AG04450 (cell line): ENCODE results near the gene PRMT5.

- CAGE, long polyA plus RNA, result no peak
- RRBS, result no CpG with 5 or more reads among the region's 3 CpGs
Observed at GRCh38 chr14:21209237-21209806, 53.5 kb upstream of the OR5AU1 start.

- CAGE, long polyA plus RNA, result no peak
- RRBS, result no CpG with 5 or more reads among the region's 35 CpGs
Observed at GRCh38 chr14:21268206-21269180, 749 bp downstream of the HNRNPC start.

- CAGE, long polyA plus RNA, result no peak
- RRBS, result no CpG with 5 or more reads among the region's 11 CpGs
Observed at GRCh38 chr14:21307955-21308888, 28.3 kb downstream of the RPGRIP1 start.

DNA sequence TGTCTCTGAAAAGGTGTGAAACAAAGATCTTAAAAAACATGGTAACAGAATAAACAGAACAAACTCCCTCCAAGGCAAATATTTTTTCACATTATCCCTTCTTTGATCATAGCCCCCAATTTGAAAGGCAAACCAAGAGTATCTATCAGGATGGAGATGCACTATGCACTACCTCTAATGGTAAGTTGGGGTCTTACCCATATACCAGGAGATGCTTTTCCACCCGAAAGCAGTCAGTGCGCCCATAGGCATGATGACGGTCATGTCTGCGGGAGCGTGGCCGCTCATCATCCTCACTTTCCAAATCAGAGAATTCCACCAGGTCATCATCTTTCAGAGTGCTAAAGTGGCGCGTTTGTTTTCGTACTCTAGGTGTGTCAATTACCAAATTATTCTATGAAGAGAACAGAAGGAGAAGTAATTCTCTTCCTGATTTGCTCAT, 16.9 kb upstream of the SUPT16H start:
- CAGE, long polyA plus RNA, result no peak
- RRBS, result no CpG with 5 or more reads among the region's 9 CpGs

- CAGE, long polyA plus RNA, result no peak
- RRBS, result no CpG with 5 or more reads among the region's 5 CpGs
Observed at GRCh38 chr14:21409751-21410236, 26.0 kb upstream of the SUPT16H start.

- CAGE, long polyA plus RNA, result no peak
- RRBS, result no CpG with 5 or more reads among the region's 1 CpG
Observed at GRCh38 chr14:21501120-21501526, 10.0 kb downstream of the METTL3 start.

DNA sequence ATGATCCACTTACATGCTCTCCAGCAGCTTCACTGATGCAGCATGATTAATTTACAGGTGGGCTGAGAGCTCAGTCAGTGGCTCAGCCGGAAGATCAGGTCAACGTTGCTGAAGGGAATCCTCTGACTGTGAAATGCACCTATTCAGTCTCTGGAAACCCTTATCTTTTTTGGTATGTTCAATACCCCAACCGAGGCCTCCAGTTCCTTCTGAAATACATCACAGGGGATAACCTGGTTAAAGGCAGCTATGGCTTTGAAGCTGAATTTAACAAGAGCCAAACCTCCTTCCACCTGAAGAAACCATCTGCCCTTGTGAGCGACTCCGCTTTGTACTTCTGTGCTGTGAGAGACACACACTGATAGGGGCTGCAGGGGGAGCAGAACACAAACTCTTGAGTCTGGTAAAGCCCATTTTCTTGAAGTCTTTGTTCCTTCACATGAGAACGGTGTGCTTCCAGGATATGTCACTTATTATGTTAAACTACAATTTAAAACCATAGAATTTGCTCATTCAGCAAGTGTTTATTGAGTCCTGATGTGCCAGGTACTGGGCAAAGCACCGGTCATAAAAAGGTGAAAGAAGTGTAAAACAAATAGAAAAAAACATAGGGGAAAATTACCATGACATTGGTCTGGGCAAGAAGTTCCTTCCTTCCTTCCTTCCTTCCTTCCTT, 50.5 kb upstream of the OR4E1 start:
- CAGE, long polyA plus RNA, result no peak
- RRBS, result no CpG with 5 or more reads among the region's 7 CpGs

GRCh38 chr14:21894253-21894537, 220.6 kb upstream of the OR4E1 start:
- CAGE, long polyA plus RNA, result no peak
- RRBS, result no CpG with 5 or more reads among the region's 4 CpGs

DNA sequence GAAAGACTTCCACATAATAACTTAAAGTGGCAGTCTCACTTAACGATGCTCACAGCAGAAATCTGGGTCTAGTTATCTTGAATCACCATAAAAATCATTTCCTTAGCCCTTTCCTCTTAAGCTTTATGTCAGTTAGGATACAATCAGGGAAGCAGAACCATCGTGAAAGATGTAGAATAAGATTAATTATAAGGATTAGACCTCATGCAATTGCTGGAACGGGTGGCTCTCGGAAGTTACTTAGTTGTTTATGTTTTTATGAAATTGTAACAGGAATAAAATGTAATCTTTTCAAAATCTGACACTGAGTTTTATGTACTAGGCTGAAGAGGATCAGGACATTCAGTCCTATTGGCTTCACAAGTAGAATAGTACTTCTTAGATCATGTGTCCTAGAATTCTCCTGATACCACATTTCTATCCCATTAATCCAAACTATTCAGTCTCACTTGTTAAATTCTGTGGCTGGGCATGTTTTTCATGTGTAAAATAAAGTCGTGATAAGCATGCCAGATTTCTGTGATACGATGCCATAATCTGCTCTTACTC, 423.4 kb upstream of the OR4E1 start:
- CAGE, long polyA plus RNA, result no peak
- RRBS, result no CpG with 5 or more reads among the region's 6 CpGs

DNA sequence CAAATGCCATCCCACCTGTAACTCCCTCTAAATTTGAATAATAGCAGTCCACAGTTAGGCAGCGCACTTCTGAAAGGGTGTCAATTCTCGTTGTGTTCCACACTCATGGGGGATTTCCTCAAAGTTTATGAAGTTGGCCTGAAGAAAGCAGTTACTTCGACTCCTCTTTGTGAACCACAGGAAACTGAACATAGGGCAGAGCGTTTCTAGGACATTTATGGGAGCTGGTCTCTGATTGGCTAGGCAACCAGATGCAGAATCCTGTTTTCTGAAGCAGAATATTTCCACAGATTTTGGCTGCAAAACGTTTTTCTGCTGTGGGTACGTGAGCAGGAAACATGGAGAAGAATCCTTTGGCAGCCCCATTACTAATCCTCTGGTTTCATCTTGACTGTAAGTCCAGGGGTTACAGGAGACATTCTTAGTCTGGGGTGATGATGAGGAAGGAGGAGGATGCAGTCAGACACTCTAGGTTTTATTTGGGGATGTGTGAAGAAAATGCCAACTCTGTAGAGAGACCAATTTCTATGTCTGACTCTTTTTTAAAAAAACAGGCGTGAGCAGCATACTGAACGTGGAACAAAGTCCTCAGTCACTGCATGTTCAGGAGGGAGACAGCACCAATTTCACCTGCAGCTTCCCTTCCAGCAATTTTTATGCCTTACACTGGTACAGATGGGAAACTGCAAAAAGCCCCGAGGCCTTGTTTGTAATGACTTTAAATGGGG, 431.6 kb upstream of the OR4E1 start:
- CAGE, long polyA plus RNA, result no peak
- RRBS, result no CpG with 5 or more reads among the region's 9 CpGs

- CAGE, long polyA plus RNA, result no peak
- RRBS, result no CpG with 5 or more reads among the region's 2 CpGs
Observed at GRCh38 chr14:22168306-22168604, 420.8 kb downstream of the DAD1 start.

- CAGE, long polyA plus RNA, result no peak
- RRBS, result no CpG with 5 or more reads among the region's 4 CpGs
Observed at GRCh38 chr14:22178126-22178788, 410.8 kb downstream of the DAD1 start.

- CAGE, long polyA plus RNA, result no peak
- RRBS, result no CpG with 5 or more reads among the region's 7 CpGs
Observed at GRCh38 chr14:22226490-22226839, 362.6 kb downstream of the DAD1 start.

- CAGE, long polyA plus RNA, result no peak
- RRBS, result no CpG with 5 or more reads among the region's 5 CpGs
Observed at GRCh38 chr14:22518042-22518649, 70.9 kb downstream of the DAD1 start.

DNA sequence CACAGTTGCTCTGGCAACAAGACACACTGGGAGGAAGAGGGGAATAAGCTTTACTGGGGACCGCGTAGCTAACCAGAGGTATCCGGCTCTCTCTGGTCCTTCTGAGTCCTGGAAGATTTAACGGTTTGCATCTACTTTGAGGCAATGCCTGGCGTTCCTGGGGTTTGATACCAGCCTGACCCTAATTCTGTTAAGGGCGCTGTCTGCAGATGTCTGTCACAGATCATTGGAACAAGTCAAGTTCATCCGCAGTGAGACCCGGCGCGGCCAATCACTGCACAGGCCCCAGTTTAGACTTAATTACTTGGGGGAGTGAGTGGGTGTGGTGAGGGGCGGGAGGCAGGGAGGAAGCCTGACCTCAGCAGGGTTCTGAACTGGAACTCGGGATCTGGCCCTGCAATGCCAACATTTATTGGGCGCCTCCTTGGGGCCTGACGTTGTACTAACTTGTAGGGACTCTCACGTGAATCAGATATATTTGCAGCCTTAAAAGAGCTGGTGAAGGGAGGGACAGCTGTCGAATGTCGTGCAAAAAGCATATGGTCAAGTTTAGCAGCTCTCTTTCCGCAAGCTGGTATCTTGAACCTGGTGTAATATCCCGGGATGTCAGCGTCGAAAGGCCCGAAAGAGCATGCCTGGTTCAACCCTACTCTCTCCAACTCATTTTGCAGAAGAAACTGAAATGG, 575 bp upstream of the DAD1 start:
- CAGE, long polyA plus RNA, result no peak
- RRBS, result no CpG with 5 or more reads among the region's 22 CpGs

DNA sequence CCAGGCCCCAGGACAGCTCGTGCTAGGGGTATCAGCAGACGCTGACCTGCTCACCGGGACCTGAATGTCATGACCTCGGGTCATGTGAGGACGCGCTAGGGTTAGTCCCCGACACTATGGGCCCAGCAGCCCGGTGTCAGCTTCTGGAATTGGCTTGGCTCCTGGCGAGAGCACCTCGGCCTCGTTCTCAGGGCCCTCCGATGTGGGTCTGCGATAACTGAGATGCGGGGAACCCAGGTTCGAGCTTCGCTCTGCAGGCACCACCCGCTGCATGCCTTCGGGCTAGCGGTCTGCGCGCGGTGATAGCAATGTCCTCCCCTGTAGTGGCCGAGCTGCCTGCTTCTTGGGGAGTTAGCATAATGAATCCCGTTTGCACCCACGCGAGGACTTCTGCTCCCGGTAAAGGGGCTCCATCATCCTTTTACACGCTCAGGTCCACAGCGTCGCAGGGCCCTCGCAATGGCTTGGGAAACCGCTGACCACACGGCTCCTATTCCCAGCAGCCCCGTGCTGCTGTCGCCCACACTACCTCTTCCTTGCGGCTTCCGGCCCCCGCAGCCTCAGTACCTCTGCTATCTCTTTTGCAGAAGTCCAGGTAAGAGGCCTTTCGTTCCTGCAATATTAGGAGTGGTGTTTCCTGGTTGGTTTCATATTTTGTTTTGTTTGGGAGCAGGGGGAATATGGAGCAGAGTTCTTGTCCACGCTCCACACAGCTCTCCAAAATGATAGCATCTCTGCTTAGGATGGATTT, 502 bp downstream of the OXA1L start:
- CAGE, long polyA plus RNA, result no peak
- RRBS, result 3% methylated on average over 5 of the region's 40 CpGs

GRCh38 chr14:22777017-22777435, 10.5 kb downstream of the OXA1L start:
- CAGE, long polyA plus RNA, result no peak
- RRBS, result no CpG with 5 or more reads among the region's 2 CpGs

DNA sequence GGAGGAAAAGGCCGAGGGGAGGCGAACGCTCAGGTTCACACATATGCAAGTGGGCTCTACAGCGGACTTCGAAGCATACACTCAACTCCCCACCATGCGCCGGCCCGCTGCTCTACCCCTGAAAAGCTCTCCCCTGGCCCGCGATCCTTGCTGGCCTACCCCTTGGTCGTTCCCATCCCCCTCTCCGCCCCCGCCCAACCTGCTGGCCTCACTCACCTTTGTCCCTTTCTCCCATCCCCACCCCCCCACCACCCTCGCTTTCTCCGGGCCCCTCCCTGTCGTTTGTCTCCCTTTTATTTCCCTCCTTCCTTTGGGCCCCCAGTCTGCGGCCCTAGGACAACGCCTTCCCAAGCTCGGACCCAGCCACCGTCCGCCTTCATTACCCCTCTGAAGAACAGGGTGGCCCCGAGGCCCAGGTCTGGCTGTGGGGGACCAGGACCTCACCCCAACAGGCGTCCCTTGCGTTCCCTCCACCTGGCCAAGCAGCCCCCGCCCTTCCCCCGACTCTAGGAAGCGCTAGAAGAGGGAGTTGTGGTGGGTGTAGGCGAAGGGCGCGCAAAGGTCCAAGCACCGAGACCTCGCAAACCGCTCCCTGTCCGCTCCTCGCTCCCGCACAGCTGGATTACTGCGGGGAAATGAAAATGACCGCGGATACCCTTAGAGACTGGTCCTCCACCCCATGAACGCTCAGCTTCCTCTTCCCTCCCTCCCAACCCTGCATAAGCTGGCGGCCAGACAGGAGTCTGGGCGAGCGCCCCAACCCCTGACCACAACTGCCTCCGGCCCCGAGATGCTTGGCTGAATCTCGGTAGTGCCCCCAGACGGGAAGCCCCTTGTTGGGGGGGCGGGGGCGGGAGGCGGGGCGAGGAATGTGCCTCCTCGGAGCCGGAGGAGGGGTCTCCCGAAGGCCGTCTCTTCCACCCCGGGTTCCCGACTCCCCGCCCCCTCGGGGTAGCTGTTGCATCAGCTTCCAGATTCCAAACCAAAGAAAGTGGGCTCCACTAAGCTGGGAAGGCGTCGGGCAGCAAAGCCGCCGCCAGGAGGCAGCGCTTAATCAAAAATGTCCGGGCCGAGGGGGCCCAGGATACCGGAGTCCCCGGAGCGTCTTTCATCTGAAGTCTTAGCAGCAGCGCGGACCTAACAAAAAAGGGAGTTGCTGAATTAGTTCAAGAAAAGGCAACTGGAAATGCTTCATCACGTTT, 7.1 kb upstream of the SLC7A7 start:
- CAGE, long polyA plus RNA, result no peak
- RRBS, result no CpG with 5 or more reads among the region's 72 CpGs

DNA sequence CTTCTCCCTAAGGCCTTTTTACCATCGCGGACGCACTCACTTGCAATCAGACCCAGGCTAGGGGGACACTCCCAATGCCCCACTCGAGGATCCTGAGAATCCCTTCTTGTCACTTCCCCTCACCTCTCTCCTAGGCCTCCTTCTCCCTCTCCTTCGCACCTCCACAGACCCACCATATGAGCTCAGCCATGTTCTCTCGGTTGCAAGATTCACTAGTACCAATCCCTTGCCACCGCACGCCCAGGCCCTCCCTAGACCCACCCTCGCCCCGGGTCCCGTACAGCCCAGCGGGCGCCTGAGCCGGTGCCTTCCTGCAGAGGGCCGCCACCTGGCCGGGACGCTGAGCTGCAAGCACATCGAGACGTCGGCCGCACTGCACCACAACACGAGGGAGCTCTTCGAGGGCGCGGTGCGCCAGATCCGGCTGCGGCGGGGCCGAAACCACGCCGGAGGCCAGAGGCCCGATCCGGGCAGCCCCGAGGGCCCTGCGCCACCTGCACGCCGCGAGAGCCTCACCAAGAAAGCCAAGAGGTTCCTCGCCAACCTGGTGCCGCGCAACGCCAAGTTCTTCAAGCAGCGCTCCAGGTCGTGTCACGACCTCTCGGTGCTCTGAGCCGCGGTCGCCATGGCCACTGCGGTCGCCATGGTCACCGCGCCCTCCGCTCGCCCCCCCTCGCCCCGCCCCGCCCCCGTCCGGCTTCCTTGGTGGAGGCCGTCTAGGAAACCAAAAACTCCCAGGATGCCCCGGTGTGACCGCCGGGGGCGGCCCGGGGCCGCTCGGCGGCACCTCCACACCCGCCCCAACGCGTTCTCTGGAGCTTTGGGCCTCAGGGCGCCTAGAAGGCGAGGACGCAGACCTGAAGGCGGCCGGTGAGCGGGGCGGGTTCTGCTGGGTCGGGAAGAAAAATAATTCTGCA, 3.5 kb downstream of the REM2 start:
- CAGE, long polyA plus RNA, result no peak
- RRBS, result 6% methylated on average over 20 of the region's 81 CpGs

GRCh38 chr14:22928804-22930070, at the start of gene PRMT5:
Gene PRMT5 (minus strand): TSS chr14:22929376.
- CAGE, long polyA plus RNA, result start-site peak on the minus strand at chr14:22929362-22929382, 237 and 373 reads in 2 replicates
- RRBS, result 2% methylated on average over 8 of the region's 55 CpGs